Peritoneum (tissue), 1 donor: Measurements from ENCODE around the genes EGFL6 and CLTRN.

GRCh38 chrX:12954291-12954851 lies 20.5 kb upstream of the TMSB4X start:
- PRO-cap, result no peak

- PRO-cap, result no peak
Measured at GRCh38 chrX:13000167-13000571, 25.3 kb downstream of the TMSB4X start.

GRCh38 chrX:13002222-13002670 lies 27.3 kb downstream of the TMSB4X start:
- PRO-cap, result no peak

DNA sequence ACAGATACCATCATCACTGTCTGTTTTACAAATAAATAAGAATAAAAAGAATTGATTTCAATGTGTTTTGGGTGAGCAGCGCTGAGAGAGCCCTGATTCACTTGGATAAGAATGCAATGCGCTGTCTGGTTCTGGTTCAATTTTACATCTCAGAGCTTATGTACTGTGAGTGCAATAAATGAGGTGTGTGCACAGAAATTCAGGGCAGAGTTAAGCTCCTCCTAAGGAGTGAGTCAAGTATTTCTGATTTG lies 11.3 kb downstream of the FAM9C start:
- PRO-cap, result no peak

DNA sequence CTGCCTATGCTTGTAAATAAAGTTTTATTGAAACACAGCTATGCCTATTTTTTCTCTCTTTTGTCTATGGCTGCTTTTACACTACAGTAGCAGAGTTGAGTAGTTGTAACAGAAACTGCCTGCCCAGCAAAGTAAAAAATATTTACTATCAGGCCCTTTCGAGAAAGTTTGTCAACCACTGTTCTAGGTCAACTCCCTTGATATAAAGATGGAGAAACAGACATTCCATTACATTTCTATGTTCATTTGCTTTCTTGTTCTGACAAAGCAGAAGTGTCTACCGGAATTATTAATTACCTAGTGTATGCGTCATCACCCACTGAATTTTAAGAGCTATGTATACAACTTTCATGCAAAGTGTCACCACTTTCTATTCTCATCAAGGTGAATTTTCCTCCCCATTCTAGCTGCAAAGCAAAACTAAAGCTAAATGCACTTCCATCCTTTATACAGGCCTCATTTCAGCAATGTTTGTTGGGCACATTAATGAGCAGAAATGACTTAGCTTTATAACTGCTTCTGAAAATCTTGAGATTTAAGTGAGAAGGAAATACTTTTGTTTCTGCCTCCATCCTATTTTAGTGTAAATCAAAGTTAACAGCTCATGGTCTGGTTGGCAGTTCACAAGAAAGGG lies 7.0 kb upstream of the FAM9C start:
- PRO-cap, result no peak

DNA sequence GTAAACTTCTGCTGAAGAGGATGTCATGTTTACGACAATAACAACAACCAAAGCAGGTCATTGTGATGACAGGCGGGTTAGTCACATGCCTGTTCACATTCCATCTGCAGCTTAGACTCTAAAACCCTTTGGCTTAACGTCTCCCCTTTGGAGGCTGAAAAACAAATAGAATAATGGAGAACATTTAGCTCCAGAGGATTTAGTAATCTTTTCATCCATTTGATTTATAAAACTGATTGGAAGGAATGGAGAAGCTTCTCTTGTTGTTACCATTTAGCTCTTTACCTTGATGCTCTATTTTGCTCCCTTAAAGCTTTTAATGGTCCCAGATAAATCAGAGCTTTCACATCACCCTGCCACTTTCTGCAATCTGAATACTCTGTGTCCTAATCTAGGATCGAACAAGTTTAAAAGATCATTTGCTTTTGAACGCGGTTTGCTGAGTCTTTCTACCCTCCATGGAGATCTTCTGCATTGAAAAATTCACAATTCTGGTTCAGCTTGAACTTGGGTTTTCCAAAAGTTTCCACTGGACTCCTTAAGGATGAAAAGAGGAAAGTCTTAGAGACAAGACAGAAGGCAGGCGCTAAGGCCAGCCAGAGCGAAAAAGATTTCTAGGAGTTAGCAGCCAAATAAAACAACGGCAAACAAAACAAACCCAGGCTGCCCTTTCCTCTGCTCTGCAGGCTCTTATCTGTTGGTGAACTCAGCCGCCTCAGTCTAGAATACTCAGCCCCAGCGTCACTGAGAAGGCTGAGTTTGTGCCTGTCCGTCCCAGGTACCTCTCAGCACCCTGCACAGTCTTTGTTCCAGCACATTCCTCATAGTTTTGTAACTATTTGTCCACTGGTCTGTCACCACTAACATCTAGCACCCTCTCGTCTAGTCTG lies 75.3 kb upstream of the FAM9C start:
- PRO-cap, result no peak

DNA sequence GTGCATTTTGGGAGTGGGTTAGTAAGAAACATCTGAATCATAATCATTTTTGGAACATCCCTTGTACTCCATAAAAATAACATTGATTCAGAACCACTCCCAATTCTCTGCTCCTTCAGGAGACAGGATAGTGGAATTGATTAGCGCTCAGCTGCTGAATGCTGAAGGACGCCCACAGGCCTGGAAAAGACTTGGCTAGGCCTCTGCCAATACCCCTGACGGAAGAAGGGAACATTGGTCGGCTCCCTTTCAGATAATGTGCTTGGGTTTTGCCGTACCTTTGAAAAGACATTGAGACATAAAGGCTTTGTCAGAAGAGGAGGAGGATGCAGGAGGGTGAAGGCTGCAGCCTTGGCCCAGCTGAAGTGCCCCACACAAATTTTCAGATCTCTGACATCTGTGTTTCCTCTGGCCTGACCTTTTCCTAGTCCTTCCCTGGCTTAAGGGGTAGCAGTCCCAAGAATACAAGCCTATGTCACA lies 80.5 kb upstream of the FAM9C start:
- PRO-cap, result no peak

DNA sequence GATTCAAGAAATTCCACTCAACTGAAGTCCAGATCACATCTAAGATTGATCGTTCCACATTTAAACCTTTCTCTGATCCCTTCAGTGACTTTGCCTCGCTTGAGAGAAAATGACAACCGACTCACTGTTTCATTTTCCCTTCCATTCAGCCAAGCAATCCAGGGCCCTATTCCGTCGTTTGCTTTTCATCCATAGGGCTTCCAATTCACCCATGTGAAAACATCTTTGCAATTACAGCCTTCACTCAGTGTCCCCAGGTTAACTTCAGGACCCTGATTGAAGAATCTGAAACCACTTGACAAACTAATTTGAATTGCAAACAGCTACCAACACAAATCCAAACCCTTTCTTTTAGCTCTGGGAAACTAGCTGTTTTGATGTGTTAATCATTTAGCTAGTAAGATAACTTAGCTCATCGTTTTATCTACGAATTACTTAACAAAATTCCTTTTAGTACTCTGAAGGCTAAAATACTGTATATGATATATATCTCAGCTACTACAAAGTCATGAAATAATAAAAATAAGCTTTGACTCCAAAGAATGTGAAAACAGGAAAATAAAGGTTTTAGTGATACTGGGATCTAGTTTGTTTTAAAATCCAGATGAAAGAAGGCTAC lies 120.3 kb upstream of the FAM9C start:
- PRO-cap, result no peak

DNA sequence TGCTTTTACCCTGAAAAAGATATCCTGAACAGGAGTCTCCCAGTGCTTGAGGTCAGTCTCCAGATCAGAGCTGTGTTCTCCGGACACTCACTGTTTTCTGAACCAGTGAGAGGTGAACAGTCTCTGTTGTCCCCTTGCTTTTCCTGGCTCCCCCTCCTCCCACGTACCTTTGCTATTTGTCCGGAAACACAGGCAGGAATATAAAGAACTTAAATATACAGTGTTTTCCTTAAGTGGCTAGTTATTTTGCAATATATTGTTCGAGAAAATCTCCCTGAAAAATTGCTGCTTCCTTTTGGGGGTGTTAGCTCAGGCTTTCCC lies 116.5 kb downstream of the ATXN3L start:
- PRO-cap, result no peak

DNA sequence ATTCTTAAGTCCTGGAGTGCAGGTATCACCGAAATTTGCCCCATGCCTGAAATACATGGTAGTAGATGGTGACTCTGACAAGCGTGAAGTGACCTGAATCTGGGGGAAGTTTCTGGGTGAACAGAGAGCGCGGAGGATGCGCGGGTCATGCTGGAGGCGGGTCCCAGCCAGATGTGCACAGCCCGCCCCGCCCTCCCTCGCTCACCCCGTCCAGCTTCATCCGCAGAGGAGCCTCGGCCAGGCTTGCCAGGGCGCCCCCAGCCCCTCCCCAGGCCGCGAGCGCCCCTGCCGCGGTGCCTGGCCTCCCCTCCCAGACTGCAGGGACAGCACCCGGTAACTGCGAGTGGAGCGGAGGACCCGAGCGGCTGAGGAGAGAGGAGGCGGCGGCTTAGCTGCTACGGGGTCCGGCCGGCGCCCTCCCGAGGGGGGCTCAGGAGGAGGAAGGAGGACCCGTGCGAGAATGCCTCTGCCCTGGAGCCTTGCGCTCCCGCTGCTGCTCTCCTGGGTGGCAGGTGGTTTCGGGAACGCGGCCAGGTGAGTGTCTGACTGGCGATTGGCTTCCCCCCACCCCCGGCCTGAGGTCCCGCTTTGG lies at the start of gene EGFL6:
EGFL6 (plus strand) TSS at position 200 of the 592 bp plus-strand sequence.
- PRO-cap, result no peak

- PRO-cap, result no peak
Measured at GRCh38 chrX:13608080-13608597, 38.7 kb downstream of the EGFL6 start.

GRCh38 chrX:13646060-13646259 lies 7.0 kb upstream of the TCEANC start:
- PRO-cap, result no peak

GRCh38 chrX:13724917-13725440 lies 9.4 kb downstream of the TRAPPC2 start:
- PRO-cap, result no peak

GRCh38 chrX:13749131-13749570 lies 14.6 kb downstream of the OFD1 start:
- PRO-cap, result no peak

- PRO-cap, result no peak
Measured at GRCh38 chrX:13764724-13765290, 30.3 kb downstream of the OFD1 start.

DNA sequence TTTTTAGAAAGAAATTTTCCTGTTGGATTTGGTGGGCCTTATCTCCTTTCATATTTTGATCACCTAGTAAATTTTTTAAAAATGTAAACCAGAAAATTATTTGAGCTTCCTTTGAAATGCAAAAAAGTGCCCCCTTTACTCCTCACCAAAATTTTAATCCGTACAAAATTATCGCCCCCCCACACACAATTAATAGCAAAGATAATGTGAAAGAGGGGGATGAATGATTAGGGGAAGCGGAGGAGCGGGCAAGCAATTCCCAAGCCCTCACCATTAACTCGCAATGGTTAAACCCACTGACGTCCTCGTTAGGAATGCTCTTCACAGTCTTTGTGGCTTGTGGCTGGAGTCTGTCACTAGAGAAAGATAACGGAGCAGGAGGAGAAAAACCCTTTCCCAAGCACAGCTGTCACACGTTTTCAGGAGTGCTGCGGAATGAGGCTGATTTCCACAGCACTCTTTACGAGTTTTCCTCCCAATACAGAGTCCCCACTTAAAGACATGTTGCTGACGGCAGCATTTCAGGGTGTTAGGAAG lies 92.4 kb downstream of the GEMIN8 start:
- PRO-cap, result no peak

DNA sequence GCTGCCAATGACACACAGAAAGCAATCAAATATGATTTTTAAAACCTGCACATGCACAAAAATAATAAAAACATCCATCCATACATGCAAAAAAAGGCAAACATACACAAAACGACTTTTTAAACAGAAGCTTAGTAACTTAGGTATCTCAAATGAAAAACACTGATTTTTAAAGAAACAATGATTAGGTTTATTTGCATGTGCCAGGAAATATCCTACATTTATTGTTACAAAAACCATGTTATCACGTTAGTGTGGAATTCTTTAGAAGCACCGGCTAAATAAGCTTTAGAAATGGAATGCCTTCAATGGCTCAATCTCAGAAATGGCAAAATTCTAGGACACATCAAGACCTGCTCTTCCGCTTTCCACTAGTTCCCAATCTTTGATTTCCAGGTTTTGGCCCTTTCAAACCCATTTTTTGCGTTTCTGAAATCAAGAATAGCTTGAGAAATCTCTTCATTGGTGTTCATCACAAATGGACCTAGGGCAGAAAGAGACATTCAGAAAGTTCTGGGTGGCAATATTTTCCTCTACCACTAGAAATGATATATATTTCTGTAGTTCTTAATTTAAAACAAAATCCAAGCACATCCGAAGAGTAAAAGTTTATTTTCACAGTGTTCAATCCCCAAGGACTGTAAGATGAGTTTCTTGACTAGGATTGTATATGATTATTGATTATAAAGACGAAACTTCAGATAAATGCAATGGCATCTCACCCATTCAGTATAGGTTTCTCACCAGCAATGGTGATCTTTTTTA lies 602 bp upstream of the VEGFD start:
- PRO-cap, result no peak

- PRO-cap, result no peak
Measured at GRCh38 chrX:15616369-15616864, 15.7 kb upstream of the ACE2 start.

DNA sequence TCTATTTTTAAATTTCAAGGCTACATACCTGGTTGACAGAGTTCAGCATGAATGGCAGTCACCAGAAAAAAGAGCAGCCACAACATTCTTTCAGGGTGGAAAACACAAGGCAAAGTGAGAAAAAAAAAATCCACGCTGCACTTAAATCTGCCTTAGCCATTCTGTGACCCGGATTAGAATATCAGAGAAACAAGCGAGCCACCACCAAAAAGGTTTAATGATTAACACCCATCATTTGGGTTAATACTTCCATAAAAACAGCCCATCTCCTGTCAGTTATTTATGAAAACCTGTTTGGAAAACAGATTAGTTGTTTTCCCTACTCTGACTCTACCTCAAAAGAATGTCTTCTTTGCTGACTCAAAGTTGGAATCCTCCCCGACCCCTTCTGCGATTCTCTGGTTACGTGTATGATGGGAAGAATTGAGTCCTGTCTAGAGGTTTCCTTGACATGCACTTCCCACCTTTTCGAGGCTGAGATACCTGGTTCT lies at the start of gene CLTRN:
CLTRN (minus strand) TSS at position 116 of the 491 bp plus-strand sequence.
- PRO-cap, result no peak

GRCh38 chrX:15826000-15827132 lies 28.2 kb downstream of the AP1S2 start:
- PRO-cap, result no peak